Right lobe of liver (tissue), 4 donors: ENCODE results near the genes PFN3, DBN1 and TMED9.

- PRO-cap, 4 experiments = no peak in any of the 4 experiments
- RAMPAGE, long total RNA, 2 experiments = no peak in any of the 2 experiments
Observed at GRCh38 chr5:177400419-177400929, at the start of gene PFN3. Gene PFN3, minus strand, starts transcription at chr5:177400661.

DNA sequence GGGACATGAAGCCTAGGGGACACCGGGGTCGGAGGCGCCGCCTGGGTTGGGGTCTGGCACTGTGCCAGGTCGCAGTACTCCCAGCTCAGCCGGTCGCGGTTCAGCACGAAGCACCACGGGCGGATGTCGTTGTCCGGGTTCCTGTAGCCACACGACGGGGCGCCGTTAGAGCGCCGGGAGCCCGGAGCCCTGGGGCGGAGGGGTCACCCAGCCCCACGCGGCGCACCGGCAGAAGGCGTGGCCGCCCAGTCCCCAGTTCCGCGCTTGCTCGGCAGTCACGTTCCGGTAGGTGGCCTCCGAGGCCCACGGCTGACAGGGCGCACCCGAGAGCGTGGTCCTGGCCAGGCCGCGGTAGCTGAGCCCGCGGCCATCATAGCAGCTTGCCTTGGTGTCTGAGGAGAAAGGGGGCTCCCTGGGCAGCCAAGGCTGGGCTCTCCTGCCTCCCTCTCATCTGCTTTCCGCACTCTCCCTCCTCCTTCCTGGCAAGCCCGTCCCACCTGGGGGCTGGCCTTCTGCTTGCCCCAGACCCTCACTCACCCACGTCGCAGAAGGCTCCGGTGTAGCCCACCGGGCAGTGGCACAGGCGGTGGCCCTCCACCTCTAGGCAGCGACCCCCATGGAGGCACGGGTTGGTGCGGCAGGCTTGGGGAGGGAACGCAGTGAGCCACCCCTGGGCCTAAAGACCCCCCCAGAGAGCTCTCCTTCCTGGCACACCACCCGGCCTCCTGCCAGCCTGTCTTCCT lies 4.0 kb upstream of the PFN3 start:
- PRO-cap, 4 experiments = peak in 1 of 4 experiments; most common plus-strand start position 315 of the sequence (in 1); most common minus-strand start position 128 of the sequence (in 1)
- RAMPAGE, long total RNA, 2 experiments = no peak in any of the 2 experiments

- PRO-cap, 4 experiments = no peak in any of the 4 experiments
- RAMPAGE, long total RNA, 2 experiments = no peak in any of the 2 experiments
Observed at GRCh38 chr5:177425306-177425544, 1.3 kb upstream of the GRK6 start.

DNA sequence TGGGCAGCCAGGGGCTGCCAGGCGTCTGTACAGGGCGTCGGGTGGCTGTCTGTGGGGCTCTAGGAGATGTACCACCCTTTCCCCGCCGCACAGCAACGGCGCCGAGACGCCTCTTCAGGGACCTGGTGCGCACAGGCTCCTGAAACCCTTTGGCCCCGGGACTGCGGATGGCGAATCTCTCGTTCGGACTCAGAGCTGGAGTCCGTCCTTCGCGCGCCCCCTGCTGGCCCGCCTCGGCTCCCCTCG lies 7.7 kb downstream of the PRR7 start:
- PRO-cap, 4 experiments = peak in 1 of 4 experiments; most common minus-strand start position 176 of the sequence (in 1)
- RAMPAGE, long total RNA, 2 experiments = no peak in any of the 2 experiments

DNA sequence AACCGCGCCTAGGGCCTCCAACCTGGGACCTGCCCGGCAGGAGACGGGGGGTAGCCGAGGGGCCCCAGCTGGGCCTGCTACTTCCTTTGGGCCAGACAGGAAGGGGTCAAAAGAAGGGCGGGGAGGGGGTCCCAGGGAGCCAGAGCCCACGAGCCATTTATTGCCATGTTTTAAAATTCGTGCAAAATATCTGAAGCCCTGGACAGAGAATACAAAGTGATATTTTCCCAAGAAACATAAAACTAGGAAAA lies 10.1 kb downstream of the PRR7 start:
- PRO-cap, 4 experiments = no peak in any of the 4 experiments
- RAMPAGE, long total RNA, 2 experiments = no peak in any of the 2 experiments

DNA sequence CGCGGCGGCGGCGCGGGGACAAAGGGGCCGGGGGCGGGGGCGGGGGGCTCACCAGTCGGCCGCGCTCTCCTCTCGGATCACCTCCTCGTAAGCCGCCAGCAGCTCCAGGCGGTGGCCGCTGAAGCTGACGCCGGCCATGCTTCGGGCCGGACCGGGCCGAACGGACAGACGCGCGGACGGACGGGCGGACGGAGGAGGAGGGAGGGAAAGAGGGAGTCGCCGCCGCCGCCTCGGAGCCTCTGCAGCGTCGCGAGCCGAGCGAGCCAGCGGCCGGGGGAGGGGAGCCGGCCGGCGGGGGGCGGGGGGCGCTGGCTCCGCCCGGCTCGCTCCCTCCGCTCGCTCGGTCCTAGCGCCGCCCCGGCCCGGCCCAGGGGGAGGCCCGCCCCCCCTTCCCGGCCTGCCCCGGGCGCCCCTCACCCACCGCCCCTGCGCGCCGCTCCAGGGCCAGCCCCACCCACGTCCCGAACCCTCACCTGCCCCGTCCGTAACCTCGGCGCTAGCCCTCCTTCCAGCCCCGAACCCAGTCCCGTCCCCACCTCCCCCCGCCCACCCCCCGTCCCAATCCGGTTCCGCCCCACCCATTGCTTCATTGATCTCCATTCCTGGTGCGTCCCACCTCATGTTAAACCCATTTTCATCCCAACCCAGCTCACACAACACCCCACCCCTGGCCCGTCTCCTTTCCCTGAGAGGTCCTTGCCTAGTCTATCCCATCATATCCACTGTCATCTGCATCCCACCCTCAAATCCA lies at the start of gene DBN1:
Gene DBN1, minus strand, starts transcription at position 251 of the 751 bp plus-strand sequence.
- PRO-cap, 4 experiments = peak in 2 of 4 experiments; most common minus-strand start position 241 of the sequence (in 2)
- RAMPAGE, long total RNA, 2 experiments = start-site peak on the minus strand in 2 of 2 experiments, centred at positions 242 to 244 of the sequence, 31 to 37 reads per replicate

DNA sequence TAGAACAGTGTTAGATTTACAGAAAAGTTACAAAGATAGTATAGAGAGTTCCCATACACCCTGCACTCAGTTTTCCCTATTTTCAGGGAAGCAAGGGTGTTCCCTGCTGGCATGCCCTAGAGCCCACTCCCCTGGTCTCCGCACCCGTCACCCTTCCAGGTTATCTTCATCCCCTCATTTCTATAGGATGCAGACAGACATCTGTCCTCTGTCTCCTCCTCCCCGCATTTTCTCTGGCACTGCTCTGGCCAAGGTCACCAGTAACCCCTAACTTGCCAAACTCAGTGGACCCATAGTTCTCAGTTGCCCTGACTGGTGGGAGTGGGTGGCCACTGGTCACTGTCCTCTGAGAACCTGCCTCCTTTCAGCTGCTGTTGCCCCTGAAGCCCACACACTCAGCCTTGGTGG lies 2.0 kb upstream of the DBN1 start:
- PRO-cap, 4 experiments = no peak in any of the 4 experiments
- RAMPAGE, long total RNA, 2 experiments = no peak in any of the 2 experiments

DNA sequence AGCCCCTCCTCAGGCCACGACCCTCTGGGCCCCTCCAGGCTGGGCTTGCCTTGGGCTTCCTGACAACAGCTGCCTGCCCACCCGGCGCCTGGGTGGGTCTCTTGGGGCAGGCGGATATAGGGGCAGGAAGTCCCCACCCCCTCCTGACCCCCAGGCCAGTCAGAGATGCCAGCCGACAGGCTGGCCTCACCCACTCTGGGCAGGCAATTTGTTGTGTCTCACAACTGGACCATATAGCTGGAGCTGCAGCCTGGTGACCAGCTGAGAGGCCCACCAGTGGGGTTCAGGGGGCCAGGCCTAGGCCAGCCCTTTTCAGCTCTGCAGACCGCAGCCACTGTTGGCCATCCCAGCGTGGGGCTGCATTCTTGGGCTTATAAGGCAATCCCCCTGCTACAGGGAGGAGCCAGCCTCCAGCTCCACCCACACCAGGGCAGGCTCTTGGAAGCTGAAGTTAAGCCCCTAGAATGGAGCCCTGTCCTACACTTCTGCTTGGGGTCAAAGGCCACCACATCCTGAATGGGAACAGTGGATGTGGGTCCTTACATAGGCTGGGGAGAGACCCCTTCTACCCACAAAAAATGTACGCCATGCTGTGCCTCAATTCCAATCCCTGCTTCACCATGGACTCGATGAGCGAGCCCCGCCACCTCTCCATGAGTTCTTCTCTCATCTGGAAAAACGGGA lies 1.9 kb downstream of the PDLIM7 start:
- PRO-cap, 4 experiments = peak in 1 of 4 experiments; most common minus-strand start position 348 of the sequence (in 1)
- RAMPAGE, long total RNA, 2 experiments = no peak in any of the 2 experiments

DNA sequence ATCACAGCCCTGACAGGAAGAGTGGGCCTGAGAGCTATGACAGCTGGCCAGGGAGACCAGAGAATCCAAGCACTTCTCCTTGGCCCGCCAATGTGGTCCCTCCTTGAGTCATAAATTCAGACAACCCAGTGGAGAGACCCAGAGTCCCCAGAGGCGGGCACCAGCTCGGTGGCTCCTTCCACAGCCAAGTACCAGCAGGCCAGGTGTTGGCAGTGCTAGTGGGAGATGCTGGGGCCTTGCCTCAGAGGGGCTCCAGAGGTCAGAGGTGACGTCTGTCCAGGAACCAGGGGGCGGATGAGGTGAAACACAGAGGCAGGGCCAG lies 1.6 kb upstream of the DOK3 start:
- PRO-cap, 4 experiments = no peak in any of the 4 experiments
- RAMPAGE, long total RNA, 2 experiments = no peak in any of the 2 experiments

DNA sequence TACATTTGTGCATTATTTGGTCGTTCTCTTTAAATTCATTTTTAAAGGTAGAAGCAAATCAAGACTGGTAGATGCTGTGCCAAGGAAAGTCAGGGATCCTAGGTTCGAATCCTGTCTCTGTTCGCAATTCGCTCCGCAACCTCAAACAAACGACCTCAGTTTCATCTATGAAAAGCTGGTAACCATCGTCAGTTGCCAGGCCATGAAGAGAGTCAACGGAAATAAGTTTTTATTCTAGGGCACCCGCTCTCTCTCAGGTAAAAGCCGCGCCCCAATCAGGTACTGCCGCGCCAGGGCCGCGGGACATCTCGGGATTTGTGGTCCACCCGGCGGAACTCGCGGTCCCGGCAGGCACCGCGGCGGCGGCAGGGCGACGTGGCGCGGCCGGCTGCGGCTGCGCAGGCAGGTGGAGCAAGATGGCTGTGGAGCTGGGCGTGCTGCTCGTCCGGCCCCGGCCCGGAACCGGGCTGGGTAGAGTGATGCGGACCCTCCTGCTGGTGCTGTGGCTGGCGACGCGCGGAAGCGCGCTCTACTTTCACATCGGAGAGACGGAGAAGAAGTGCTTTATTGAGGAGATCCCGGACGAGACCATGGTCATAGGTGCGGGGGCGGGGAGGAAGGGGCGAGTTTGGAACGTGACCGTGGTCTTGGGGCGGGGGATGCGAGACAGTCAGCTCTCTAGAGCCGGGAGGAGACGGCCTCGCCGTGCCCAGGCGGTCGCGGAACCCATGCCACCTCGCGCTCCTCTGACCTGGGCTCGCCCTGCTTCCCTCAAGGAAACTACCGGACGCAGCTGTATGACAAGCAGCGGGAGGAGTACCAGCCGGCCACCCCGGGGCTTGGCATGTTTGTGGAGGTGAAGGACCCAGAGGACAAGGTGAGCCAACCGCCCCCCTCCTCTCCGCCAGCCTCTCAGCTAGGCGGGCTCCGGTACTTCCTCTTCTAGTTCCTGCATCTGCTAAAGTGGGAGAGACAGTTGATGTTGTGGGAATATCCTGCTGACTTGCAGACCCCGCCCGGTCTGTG lies at the start of gene TMED9:
Gene TMED9, plus strand, starts transcription at position 405 of the 1,026 bp plus-strand sequence.
- PRO-cap, 4 experiments = peak in 4 of 4 experiments; most common plus-strand start position 405 of the sequence (in 4); most common minus-strand start position 204 of the sequence (in 1)
- RAMPAGE, long total RNA, 2 experiments = start-site peak on the plus strand in 2 of 2 experiments, centred at positions 410 to 423 of the sequence, 1,554 to 3,140 reads per replicate

DNA sequence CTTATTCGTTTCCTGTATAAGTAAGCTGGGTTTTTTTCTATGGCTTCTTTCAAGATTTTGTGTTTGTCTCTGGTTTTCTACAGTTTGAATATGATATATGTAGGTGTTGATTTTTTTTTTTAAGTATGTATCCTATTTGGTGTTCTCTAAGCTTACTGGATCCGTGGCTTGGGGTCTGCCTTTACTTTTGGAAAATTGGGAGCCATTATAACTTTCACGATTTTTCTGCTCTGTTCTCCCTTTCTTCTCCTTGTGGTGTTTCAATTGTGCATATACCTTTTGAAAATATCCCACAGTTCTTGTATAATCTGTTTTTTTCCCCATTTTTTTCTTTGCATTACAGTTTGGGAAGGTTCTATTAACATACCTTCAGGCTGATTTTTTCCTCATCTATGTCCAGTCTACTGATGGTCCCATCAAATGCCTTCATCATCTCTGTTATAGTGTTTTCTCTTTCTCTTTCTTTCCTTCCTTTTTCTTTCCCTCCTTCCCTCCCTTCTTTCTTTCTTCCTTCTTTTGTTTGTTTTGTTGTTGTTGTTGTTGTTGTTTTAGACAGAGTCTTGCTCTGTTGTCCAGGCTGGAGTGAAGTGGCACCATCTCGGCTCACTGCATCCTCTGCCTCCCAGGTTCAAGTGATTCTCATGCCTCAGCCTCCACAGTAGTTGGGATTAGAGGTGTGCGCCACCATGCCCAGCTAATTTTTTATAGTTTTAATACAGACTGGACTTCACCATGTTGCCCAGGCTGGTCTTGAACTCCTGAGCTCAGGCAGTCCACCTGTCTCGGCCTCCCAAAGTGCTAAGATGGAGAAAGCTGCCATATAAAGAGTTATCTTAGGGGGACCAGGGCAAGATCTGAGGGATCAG lies 17.9 kb downstream of the B4GALT7 start:
- PRO-cap, 4 experiments = no peak in any of the 4 experiments
- RAMPAGE, long total RNA, 2 experiments = no peak in any of the 2 experiments

GRCh38 chr5:177930015-177931121 lies 65.7 kb downstream of the PROP1 start:
- PRO-cap, 4 experiments = peak in 3 of 4 experiments; most common plus-strand start chr5:177930293 (in 3); most common minus-strand start chr5:177930768 (in 2)
- RAMPAGE, long total RNA, 2 experiments = no peak in any of the 2 experiments

DNA sequence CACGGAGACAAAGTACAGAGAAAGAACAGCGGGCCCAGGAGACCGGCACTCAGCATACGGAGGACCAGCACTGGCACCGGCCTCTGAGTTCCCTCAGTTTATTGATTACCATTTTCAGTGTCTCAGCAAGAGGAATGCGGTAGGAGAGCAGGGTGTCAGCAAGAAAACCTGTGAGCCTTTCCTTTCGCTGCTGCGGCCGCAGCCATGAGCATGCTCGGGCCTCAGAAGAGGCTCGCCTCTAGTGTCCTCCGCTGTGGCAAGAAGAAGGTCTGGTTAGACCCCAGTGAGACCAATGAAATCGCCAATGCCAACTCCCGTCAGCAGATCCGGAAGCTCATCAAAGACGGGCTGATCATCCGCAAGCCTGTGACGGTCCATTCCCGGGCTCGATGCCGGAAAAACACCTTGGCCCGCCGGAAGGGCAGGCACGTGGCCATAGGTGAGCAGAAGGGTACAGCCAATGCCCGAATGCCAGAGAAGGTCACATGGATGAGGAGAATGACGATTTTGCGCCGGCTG lies 57.9 kb upstream of the N4BP3 start:
- PRO-cap, 4 experiments = no peak in any of the 4 experiments
- RAMPAGE, long total RNA, 2 experiments = start-site peak on the plus strand in 1 of 2 experiments, centred at position 180 of the sequence, 6 reads per replicate

GRCh38 chr5:178117716-178118789 lies 4.7 kb downstream of the N4BP3 start:
- PRO-cap, 4 experiments = no peak in any of the 4 experiments
- RAMPAGE, long total RNA, 2 experiments = no peak in any of the 2 experiments

- PRO-cap, 4 experiments = no peak in any of the 4 experiments
- RAMPAGE, long total RNA, 2 experiments = no peak in any of the 2 experiments
Observed at GRCh38 chr5:178146989-178147645, 6.6 kb downstream of the NHP2 start.

DNA sequence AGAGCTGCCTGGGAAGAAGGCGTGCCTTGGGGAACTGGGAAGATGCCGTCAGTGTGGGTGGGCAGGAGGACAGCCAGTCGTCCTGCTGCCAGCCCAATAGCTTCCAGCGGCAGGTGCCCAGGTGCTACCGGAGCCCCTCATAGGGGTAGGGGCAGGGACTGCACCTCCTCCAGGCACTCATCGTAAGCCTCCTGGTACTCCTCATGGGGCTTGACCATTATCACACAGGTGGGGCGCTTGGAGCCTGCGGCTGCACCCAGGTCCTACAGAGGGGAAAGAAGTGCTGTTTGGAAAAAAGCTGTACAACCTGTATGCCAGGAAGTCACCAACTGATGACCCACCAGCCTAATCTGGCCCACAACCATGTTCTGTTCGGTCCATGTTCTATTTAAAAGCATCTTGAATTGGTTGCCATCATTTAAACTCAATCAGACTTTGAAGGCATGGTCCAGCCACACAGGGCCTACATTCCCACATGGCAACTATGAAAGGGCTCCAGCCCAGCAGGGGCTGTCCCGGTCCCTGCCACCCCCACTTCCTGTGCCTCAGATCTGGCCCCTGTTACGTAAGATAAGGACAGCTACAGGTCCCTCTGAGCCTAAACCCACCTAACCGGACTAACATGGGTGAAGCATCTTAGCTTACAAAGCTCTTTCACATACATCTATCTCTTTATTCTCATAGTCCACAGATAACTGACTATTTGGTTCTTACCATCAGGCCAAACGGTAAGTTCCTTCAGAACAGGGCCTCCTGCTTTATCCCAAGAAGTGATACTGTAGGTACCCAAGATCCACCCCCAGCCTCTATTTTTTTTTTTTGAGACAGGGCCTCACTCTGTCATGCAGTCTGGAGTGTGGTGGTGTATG lies 3.9 kb downstream of the NHP2 start:
- PRO-cap, 4 experiments = no peak in any of the 4 experiments
- RAMPAGE, long total RNA, 2 experiments = no peak in any of the 2 experiments

- PRO-cap, 4 experiments = no peak in any of the 4 experiments
- RAMPAGE, long total RNA, 2 experiments = no peak in any of the 2 experiments
Observed at GRCh38 chr5:178209157-178209592, 4.8 kb downstream of the HNRNPAB start.

DNA sequence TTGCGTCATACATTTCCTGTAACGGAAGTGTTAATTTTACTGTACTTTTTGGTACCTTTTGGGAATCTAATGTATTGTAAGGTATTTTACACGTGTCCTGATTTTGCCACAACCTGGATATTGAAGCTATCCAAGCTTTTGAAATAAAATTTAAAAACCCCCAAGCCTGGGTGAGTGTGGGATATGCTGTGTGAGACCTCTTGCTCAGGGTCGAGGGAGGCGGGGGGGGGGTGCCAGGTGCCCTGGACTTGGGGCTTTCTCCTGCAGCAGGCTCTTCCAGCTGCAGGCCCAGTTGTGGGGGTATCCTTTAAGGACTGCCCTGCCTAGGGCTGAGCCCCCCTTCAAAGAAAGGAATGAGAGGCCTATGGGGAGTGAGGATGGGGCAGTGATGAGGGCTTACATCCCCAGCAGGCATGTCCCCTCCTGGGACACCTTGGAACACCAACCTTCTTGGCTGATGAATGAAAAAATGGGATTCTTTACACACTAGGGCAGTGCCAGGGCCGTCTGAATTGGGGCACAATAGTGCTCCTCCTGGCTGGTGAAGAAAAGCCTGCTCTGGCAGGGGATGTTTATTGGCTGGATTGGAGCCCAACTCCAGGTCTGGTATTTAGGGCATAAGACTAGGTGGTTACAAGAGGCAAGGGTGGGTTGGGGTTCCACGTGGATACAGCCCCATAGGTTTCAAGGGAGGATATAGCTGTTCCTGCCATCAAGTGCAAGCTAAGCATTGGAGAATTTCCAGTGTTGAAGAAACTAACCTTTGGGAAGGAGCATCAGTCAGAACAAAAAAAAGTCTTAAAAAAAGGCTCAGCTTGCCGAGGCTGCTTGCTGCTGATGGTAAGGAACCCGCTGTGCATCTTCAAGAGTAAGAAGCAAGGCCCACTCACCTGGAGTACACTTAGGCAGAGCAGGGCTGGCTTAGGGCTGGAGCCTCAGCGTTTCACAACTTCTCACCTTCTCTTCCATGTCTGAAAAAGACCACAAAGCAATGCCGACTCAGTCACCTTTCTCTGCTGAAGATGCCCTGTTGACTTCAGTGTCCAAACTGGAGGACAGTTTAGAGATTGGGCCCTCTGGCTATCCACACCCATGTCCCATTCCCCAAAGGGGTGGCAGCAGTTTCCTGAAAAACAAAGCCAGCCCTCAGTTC lies 7.0 kb downstream of the HNRNPAB start:
- PRO-cap, 4 experiments = no peak in any of the 4 experiments
- RAMPAGE, long total RNA, 2 experiments = no peak in any of the 2 experiments

- PRO-cap, 4 experiments = peak in 2 of 4 experiments; most common plus-strand start chr5:178212328 (in 1); most common minus-strand start chr5:178212301 (in 2)
- RAMPAGE, long total RNA, 2 experiments = no peak in any of the 2 experiments
Observed at GRCh38 chr5:178212153-178212779, 7.9 kb downstream of the HNRNPAB start.

DNA sequence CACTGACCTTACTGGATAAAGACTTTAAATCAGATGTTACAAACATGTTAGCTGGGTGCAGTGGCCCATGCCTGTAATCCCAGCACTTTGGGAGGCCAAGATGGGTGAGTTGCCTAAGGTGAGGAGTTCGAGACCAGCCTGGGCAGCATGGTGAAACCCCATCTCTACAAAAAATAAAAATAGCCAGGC lies 12.3 kb downstream of the HNRNPAB start:
- PRO-cap, 4 experiments = no peak in any of the 4 experiments
- RAMPAGE, long total RNA, 2 experiments = no peak in any of the 2 experiments